M059J (cell line): ENCODE measurements around the genes NLGN4Y and CDY1.

DNA sequence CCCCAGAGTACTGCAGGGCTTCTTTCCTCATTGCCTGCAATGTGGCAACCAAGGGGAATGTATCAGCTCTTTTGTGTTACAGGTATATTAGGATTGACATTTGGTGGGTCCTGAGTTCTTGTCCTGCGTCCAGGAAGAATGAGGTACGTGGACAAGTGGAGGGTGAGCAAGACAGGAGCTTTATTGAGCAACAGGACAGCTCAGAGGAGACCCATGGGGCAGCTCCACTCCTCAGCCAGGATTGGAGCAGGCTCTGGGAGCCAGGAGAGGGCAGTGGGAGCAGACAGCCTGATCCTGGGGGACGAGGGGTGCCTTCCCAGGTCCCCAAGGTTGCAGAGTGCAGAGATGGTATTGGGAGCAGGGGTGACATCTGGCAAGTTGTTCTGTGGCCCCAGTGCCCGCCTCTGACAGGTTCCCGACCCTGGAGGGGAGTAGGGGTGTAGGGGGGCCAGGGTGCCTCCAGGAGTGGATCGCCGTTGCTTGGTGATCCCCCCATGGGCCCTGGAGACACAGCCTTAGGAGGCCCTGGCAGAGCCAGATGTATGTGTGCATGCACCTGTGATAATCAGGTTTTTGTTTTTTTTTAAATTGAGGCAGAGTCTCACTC is 26.7 kb downstream of the RPS4Y1 start:
- RAMPAGE, long total RNA = no peak

- RAMPAGE, long total RNA = no peak
Measured at GRCh38 chrY:3367497-3368024, 211.3 kb upstream of the TGIF2LY start.

DNA sequence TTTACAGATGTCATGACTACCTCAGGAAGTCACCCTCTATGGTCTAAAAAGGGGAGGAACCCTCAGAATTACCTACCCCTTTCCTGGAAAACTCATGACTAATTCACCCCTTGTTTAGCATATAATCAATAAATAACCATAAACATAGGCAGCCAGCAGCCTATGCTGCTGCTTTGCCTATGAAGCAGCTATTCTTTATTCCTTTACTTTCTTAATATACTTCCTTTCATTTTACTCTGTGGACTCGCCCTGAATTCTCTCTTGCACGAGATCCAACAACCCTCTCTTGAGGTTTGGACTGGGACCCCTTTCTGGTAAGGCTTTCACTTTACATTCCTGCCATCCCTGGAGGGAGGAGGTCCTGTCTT is 522.7 kb upstream of the AMELY start:
- RAMPAGE, long total RNA = no peak

DNA sequence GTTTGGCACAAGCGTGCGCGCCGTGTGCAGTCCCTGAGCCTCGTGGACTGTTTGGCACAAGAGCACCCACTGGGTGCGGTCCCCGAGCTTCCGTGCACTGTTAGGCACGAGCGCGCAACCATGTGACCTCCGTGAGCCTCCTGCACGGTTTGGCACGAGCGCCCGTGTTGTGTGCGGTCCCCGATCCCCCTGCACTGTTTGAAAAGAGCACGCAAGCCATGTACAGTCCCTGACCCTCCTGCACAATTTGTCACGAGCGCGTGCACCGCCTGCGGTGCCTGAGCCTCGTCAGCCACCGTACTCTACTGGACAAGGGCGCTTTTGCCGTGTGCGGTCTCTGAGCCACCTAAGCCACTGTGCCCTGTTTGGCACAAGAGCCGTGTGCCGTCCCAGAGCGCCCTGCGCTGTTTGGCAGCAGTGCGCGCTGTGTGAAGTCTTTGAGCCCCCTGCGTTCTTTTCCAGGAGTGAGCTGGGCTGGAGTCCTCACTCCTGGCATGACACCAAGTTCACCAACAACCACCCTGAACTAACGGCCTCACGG is 163.7 kb upstream of the USP9Y start:
- RAMPAGE, long total RNA = no peak

- RAMPAGE, long total RNA = no peak
Measured at GRCh38 chrY:12921035-12921303, 16.3 kb downstream of the DDX3Y start.

DNA sequence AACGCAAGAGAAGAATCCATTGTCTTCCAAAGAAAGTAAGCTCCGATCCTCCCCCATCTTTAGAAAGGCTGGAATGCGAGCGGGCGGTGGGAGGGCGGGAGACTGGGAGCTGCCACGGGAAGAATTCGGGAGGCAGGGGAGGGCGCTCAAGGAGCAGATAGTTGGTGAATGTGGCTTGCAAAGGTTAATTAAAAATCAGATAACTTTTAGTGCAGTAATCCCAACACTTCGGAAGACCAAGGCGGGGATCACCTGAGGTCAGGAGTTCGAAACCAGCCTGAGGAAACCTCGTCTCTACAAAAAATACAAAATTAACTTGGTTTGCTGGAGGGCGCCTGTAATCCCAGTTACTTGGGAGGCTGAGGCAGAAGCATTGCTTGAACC is 694 bp downstream of the TMSB4Y start:
- RAMPAGE, long total RNA = no peak

GRCh38 chrY:14524077-14525412 is at the start of gene NLGN4Y:
TSS of gene NLGN4Y (plus strand) at chrY:14524529.
- RAMPAGE, long total RNA = no peak

GRCh38 chrY:15424680-15425434 is 900.5 kb downstream of the NLGN4Y start:
- RAMPAGE, long total RNA = no peak

DNA sequence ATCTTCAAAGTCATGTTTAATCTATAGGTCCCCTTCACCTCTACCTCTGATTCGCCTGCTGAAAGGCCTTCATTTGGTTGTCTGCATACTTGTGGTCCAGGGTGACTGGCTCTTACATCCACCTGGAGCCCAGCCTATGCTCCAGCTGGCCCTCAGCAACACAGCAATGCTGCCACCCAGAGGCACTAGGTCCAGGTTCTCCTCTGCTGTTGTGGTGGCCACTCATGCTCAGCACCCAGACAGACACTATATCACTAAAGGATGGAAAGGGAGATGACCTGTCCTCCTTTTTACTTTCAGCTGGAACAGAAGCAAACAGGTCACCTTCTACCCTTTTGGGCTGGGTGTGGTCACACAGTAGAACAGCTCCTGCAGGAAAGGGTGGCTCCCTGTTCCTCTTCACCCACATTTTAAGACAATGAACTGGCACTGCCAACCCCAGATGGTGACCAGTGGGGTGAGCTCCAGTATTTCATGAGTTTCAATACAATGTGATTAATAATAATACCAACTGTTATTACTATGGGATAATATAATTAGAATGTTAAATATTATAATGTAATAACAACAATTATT is 242.4 kb upstream of the HSFY2 start:
- RAMPAGE, long total RNA = no peak

DNA sequence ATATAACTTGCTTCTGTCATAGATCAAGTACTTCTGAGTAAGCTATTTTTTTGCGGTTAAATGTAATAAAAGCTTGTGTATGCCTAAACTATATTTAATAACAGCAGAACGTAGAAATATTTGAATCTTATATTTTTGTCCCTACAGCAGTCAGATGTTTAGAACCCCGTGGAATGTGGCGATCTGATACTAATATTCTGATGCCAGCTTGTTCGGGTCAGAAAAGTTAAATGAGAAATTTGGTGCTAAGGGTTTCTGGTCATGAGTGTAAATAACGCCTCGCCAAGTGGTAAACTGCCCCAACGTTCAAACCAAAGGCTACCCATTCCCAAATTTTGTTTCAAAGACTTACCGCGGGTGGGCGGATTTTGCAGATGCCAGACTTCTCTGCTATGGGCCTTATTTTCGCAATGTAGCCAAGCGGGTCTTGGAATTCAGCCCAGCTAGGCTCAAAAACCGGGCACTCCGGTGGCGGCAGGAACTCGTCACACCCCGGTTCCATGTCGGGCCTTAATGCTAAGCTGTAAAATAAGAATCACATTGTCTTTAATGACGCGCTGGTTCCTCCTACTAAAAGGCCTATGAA is 400 bp downstream of the KDM5D start:
- RAMPAGE, long total RNA = no peak

GRCh38 chrY:25621765-25622405 is at the start of gene CDY1:
TSS of gene CDY1 (plus strand) at chrY:25622117.
- RAMPAGE, long total RNA = no peak

GRCh38 chrY:26400725-26401051 is 778.8 kb downstream of the CDY1 start:
- RAMPAGE, long total RNA = no peak